Rectum (tissue), 1 donor: ENCODE data around the gene PXYLP1.

- PRO-cap = no peak
Observed at GRCh38 chr3:140717849-140718319, 40.0 kb downstream of the TRIM42 start.

- PRO-cap = bidirectional peak, plus-strand start at chr3:141077497, minus-strand start at chr3:141077285
Observed at GRCh38 chr3:141076743-141077631, 25.8 kb downstream of the SPSB4 start.

DNA sequence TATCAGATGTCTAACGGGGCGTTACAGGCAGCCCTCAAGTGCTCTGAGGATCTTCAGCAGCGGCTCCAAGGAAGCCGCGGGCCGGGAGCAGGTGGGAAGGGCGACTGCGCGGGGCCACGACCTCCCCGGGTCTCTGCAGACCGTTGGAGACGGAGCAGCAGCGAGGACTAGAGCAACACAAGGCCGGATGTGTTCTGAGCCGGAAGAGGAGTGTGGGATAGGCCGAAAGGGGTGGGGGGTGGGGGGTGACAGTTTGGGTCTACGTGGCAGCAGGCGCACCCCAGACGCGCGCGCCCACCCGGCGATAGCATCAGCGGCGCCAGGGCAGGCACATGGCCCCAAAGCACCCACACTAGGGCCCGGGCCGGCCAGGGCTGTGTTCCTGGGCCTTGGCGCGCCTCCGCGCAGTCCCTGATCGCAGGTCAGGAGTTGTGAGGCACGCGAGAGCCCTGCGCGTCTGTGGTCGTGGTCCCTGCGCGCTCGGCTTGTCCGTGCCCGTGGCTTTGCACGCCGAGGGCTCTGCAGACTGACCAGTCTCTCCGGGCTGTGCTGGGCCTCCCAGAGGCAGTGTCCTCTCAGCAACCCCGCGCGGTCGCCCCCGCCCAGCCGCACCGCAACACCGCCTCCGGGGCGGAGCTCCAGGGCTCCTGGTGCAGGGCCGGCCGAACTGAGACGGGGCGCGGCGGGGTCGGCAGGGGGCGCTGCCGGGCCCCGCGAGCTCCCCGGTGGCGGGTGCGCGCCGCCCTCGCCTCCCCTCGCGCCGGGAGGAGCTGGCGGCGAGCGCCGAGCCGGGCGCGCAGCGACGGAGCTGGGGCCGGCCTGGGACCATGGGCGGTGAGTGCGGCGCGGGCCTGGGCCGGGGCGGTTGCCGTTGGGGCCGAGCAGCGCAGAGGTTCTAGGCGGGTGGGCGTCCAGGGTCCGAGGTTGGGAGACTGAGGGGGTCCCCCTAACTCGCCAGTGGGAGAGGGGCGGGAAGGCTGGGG lies at the start of gene PXYLP1:
TSS of gene PXYLP1 (plus strand) at position 748 of the 983 bp plus-strand sequence.
- PRO-cap = bidirectional peak, plus-strand start at position 256 of the sequence, minus-strand start at position 191 of the sequence; bidirectional peak, plus-strand start at position 779 of the sequence, minus-strand start at position 521 of the sequence

DNA sequence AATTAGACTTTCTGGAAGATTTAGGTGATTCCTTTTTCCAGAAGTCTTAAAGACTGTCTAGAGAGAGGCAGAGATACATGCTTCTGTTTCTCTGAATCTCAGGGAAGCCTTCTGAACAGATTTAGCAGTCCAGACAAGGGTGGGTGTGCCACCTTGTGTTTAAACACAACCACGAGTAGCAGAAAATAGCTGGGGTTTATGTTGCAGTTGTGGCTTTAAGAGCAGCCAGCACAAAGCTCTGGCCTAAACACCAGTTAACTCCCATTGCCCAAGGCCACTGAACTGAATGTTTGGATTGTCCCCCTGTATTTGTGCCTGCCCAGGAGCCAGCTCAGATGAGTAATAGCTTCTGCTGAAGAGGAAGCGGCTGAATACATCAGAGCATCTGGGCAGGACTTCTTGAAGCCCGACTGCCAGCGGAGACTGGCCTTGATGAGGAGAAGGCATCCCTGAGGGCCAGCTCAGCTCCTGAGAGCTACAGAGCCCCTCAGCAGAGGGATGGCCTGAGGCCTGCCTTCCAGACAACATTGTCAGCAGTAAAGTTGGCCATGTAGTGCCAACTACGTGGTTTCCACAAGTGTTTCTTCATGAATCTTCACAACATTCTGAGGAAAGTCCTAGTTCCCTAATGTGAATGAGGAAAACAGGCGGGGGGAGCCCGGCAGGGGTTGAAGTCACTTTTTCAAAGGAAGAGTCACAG lies 65.9 kb upstream of the ZBTB38 start:
- PRO-cap = unidirectional peak, plus-strand start at position 641 of the sequence

- PRO-cap = unidirectional peak, minus-strand start at chr3:141326248; unidirectional peak, minus-strand start at chr3:141326390
Observed at GRCh38 chr3:141326001-141326480, 42.3 kb upstream of the ZBTB38 start.

DNA sequence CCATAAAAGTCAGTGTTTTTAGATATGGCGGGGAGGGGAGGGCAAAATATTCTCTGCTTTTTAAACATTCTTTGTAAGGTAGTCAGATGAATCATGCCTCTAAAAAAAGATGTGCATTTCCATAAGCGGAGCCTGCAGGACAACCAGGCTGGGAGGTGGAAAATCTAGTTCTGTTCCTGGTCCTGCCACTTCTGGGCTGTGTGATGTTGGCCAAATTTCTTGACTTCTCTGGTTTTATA lies 7.2 kb upstream of the ZBTB38 start:
- PRO-cap = no peak

DNA sequence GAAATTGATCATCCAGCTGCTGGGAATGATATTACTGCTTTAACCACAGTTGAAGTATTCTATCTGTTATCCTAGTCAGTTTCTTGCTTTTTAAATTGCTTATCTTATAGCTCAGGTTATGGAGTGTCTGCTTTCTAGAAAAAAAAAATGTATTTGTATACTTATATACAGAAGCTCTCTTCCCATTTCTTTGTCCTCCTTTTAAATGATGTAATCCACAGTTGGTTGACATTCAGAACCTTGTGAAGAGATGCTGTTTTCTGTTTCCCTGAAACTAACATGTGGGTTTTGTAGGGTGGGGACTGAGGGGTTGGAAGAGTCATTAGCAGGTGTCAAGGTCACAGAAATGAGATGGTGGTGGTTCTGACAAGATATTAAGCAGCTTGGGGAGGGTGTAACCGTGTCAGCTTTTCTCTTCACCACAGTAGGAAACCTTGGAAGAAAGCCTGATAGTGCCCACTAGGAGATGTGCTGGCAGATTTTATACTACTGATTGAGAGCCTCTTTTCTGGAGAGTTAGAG lies 2.3 kb downstream of the RASA2 start:
- PRO-cap = unidirectional peak, plus-strand start at position 343 of the sequence

DNA sequence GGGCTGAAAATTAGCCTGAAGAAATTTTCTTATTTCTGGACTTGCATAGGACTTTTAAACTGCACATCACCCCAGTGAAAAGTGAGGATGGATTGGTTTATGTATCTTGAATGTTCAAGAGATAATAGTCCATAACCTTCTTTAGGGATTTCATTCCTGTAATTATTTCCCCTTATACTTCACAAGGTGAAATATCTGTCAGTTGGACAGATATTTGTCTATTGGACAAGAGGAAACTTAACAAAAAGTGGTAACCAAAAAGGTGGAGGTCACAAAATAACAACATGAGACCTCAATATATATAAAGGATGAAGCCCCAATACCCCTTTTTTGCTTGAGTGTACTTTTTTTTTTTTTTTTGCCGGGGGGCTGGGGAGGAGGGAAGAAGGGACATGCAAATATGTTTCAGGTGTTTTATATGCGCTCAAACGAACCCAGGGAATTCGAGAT lies 2.8 kb downstream of the RASA2 start:
- PRO-cap = no peak

- PRO-cap = no peak
Observed at GRCh38 chr3:141591834-141593174, 105.5 kb downstream of the RASA2 start.

DNA sequence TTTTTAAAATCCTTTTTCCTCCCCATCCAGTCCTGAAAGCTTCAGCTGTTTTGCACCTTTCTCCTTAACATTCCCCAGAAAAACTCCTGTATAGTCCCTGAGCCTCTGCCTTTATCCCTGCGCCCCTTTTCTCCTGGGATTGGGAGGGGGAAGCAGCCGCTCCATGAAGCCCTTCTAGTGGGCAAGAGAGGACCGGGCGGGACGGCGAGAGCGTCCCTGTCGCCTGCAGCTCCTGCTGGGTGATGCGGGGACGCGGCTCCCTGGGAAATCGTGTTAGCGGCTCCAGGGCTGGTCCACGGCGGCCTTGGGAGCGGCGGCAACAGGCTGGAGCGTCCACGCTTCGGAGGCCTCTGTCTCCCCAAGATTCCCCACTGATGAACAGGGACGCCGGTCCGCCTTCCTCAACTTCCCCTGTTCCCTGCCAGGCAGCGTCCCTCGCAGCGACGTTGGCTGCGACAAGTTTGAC lies 78.4 kb upstream of the RNF7 start:
- PRO-cap = no peak

- PRO-cap = no peak
Observed at GRCh38 chr3:141913560-141913908, 37.1 kb downstream of the ATP1B3 start.

- PRO-cap = no peak
Observed at GRCh38 chr3:141928300-141929330, 52.2 kb downstream of the ATP1B3 start.

- PRO-cap = no peak
Observed at GRCh38 chr3:142327353-142327948, 102.1 kb upstream of the GK5 start.

DNA sequence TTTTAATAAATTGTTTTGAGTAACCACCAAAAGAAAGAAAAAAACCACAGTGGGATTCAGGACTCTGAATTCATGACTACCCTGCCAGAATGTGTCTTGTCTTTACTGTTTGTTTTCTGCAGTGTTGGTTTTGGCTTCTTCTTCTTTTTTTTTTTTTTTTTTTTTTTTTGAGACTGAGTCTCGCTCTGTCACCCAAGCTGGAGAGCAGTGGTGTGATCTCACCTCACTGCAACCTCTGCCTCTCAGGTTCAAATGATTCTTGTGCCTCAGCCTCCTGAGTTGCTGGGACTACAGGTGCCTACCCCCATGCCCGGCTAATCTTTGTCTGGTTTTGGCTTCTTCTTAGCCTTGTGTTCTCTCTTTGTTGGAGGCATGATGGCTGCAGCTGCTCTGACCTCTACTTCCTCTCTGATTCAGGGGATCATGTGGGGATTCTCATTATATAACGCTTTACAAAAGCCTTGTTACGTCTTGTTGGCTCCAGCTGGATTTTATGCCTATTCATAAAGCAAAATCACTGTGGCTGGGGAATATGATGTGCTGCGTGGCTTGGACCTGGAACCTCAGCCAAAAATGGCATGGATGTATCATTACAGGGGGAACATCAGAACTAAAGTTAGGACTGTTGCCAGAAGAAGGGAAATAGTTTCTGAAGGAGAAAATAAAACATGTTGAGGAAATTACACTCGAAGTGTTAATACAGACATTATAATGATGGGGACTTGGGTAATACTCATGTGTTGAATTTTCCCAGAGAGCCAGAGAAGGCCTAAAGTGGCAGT lies 54.1 kb downstream of the PLS1 start:
- PRO-cap = unidirectional peak, minus-strand start at position 415 of the sequence

GRCh38 chr3:142739307-142740149 lies 15.7 kb downstream of the TRPC1 start:
- PRO-cap = no peak

DNA sequence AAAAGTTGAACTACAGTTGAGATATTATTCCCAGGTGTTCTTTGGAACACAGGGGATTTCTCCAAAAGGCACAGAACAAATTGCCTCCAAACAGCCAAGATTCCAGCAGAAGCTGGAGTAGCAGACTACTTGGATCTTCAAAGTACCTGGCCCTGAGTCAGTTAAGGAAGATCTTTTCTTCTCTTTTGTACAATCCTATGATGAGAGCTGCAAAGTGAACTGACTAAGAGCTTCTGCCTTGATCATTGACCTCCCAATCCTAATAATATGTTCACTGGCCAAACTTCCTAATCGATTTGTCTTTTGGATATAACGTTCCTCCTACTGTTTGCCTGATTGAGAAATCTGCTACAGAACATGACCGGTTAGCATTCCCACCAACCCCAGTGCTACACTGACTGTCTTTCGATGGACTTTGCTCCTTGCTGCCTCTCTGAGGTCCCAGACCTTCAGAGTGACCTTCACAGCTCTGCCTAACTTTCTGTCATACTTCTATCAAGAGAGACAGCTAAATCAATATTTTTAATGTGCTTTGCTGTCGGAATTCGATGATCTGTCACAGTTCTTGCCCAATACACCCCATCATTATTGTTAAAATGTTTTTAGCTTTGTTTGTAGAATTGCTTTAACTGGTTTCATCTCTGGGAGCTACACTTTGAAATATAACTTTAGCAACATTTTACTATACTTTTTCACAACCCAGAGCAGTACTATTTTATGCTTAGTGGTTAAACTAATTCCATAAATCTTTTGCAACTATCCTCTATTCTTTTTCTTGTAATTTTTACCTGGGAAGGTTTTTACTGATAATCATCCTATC lies 21.8 kb downstream of the PAQR9 start:
- PRO-cap = no peak

DNA sequence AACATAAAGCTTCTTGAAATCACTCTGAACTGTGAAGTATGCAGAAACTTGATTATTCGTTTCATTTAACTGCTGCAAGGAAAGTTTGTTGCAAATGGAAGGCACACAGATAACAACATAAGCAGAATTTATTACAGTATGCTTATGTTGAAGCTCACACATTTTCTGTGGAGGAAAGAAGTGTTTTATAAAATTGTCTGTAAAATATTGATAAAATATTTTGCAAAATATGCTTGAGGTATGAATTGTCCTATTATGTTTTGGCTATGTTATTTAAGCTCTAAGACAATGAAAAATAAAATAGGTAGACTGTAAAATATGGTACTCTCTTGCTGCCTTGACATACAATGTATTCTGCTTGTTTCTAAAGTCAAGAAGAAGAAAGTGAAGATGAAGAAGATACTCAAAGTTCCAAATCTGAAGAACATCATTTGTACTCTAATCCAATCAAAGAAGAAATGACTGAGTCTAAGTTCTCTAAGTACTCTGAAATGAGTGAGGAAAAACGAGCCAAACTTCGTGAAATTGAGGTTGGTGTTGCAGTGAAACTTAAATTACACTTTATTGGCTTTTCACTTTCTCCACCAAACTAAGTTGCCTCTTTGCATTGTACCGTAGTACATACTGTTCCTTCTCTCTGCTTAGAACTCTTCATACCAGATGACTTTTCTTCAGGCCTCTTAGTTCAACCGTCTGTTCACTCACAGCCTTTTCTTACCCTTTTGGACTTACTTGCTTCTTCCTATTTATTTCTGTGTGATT lies 41.6 kb downstream of the U2SURP start:
- PRO-cap = no peak

DNA sequence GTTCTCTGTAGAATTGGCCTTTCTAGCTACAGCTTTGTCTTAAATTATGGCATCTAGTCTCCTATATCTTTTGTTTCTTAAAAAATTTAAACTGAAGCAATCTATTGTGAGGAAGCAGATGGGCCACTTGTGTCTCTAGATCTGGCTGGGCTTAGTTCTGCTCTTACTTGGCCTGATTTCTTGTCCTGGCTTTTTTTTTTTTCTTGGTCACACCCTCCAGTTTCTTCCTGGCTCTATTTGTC lies 31.3 kb downstream of the CHST2 start:
- PRO-cap = no peak

- PRO-cap = unidirectional peak, plus-strand start at chr3:143160435
Observed at GRCh38 chr3:143160269-143160699, 40.7 kb downstream of the CHST2 start.

DNA sequence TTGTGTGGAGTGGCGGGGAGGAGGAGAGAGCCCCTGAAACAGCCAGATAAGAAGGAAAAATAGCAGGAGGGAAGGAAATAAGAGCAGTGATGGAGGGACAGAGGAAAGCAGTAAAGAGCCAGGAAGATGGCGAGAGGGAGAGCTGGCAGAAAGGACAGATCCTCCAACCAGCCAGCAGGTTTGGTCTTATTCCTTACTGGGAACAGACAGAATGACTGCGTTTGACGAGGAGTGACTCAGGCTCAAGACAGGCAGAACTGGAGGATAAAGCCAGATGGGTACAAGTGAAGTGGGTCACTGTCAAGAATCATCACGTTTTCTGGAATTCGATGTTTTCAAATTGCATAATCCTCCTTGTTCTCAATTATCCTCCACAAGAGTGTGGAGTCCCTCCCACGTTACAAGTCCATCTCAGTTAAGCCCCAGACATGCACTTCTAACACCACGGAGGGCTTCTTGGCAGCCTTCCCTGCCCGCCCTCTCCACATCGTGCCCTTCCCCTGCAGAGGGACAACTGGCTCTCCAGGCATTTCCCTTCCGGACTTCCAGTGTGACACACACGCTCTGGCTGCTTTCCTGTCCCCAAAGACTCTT lies 183.1 kb downstream of the CHST2 start:
- PRO-cap = no peak